NB4 (cell line): Measurements from ENCODE around the genes MAGEB6B and GK.

GRCh38 chrX:24076563-24077151 is 21.9 kb downstream of the EIF2S3 start:
- RRBS: no CpG with 5 or more reads among the region's 4 CpGs

GRCh38 chrX:24077181-24078060 is 22.7 kb downstream of the EIF2S3 start:
- RRBS: no CpG with 5 or more reads among the region's 13 CpGs

- RRBS: no CpG with 5 or more reads among the region's 4 CpGs
Measured at GRCh38 chrX:24146459-24146998, 3.0 kb upstream of the ZFX start.

DNA sequence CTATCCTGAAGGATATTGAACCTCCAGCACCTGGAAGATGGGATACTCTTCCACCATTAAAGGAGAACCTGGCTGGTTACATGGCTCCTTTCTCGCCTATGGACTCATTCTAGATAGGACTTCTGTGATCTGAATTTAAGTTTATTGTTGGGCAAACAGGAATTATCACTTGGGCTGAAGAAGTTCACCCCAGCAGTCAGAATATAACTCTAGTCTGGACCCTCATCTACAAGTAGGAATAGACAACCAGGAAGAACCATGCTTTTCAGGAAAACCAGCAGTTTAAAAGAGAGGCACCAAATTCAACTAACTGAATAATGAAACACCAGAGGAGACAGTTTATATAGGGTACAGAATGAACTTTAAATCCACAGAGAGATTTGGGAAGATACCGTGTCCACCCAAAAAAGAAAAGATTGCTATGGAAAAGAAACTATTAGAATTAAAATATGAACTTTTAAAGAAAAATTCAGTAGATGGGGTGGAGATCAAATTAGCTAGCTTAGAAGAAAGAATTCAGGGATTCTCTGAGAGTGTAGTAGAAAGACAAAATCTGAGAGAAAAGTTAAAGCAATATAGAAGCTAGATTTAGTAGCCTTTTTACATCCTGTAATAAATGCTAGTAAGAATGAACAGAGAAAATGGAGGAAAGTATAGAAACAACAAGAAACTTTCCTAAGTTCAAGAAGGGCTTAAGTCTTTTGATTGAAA is 17.8 kb downstream of the ZFX start:
- RRBS: no CpG with 5 or more reads among the region's 2 CpGs

GRCh38 chrX:24662683-24663087 is 15.5 kb upstream of the PCYT1B start:
- RRBS: no CpG with 5 or more reads among the region's 3 CpGs

DNA sequence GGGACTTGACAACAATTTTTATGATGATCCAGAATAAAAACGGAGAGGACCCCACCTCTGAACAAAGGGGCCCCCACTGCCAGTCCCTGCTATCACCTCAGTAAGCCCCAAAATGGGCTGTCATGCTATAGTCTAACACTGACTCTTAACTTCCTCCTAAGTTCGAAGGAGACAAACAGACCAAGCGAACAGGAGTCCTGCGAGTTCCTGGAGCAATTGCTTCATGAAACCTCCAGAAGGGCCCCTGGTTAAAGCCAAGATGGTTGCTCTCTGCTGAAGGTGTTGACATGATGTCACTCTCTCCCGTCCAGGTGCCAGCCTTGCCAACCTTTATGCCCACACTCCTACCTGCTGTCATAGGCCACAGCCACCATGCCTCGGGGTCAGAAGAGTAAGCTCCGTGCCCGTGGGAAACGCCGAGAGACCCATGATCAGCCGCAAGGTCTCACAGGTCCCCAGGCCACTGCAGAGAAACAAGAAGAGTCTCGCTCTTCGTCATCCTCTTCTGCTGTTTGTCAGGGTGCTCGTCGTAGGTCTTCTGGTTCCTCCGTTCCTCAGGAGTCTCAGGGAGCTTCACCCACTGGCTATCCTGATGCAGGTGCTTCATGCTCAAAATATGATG is at the start of gene MAGEB6B:
Gene MAGEB6B (plus strand): TSS at position 373 of the 622 bp plus-strand sequence.
- RRBS: no CpG with 5 or more reads among the region's 16 CpGs

- RRBS: no CpG with 5 or more reads among the region's 3 CpGs
Measured at GRCh38 chrX:26383219-26383519, 167.2 kb downstream of the MAGEB5 start.

DNA sequence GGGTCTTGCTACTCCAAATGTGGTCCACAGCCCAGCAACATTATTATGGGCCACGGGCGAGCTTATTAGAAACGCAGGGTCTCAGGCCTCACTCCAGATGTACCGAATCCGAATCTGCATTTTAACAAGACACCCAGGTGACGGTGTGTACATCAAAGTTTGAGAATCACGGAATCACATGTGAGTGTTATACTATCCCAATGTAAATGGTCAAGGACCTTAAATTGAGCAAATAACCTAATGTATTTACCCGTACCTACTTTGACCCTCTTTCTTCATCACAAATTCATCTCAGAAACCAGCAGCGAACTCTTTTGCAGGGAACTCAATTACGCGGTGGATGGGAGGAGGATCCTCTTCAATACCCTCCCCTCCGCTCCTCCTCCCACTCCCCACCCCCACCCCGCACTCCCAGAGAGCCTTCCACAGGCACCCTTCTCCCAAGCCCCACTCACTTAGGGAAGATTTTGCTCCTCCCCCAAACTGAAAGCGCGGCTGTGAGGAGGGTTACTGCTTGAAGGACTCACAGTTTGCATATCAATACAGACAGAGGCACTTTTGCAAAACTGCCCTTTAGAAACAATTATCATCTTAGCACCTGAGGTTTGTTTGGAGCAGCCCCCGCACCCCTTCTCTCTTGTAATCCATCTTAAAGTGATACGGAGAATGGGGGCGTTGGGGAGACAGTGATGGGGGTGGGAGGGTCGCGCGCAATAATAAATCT is 1.0 kb upstream of the IL1RAPL1 start:
- RRBS: no CpG with 5 or more reads among the region's 21 CpGs

- RRBS: no CpG with 5 or more reads among the region's 2 CpGs
Measured at GRCh38 chrX:30142326-30142560, 73.1 kb upstream of the MAGEB2 start.

DNA sequence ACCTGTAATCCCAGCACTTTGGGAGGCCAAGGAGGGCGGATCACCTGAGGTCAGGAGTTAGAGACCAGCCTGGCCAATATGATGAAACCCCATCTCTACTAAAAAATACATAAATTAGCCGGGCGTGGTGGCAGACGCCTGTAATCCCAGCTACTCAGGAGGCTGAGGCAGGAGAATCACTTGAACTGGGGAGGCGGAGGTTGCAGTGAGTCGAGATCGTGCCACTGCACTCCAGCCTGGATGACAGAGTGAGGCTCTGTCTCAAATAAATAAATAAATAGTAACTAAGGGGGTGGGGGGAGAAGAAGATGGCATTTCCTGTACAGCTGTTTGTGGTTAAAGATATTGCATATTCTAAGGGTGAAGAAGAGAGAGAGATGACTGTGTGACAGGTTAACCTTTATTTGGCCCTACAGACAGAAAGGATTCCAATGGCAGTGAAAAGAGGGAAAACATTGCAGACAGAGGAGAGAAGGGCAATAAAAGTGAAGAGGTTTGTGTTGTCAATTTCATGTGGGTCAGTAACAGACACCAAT is 9.5 kb downstream of the TASL start:
- RRBS: no CpG with 5 or more reads among the region's 7 CpGs

DNA sequence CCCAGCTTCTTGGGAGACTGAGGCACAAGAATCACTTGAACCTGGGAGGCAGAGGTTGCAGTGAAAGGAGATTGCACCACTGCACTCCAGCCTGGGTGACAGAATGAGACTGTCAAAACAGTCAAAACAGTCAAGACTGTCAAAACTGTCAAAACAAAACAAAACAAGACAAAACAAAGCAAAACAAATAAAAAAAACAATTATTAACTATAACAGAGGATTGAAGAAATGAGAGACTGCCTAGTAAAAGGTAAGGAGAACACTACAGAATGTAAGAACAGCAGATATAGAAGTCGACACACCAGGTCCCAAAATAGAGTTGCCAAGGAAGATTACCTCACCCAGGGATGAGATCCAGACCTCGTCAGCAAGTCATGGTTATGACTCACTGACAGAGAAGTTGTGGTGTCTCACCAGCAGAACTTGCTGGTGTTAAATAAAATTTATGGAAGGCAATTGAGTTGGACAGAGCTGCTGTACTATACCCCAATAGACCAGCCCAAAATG is 32.2 kb upstream of the GK start:
- RRBS: no CpG with 5 or more reads among the region's 2 CpGs

DNA sequence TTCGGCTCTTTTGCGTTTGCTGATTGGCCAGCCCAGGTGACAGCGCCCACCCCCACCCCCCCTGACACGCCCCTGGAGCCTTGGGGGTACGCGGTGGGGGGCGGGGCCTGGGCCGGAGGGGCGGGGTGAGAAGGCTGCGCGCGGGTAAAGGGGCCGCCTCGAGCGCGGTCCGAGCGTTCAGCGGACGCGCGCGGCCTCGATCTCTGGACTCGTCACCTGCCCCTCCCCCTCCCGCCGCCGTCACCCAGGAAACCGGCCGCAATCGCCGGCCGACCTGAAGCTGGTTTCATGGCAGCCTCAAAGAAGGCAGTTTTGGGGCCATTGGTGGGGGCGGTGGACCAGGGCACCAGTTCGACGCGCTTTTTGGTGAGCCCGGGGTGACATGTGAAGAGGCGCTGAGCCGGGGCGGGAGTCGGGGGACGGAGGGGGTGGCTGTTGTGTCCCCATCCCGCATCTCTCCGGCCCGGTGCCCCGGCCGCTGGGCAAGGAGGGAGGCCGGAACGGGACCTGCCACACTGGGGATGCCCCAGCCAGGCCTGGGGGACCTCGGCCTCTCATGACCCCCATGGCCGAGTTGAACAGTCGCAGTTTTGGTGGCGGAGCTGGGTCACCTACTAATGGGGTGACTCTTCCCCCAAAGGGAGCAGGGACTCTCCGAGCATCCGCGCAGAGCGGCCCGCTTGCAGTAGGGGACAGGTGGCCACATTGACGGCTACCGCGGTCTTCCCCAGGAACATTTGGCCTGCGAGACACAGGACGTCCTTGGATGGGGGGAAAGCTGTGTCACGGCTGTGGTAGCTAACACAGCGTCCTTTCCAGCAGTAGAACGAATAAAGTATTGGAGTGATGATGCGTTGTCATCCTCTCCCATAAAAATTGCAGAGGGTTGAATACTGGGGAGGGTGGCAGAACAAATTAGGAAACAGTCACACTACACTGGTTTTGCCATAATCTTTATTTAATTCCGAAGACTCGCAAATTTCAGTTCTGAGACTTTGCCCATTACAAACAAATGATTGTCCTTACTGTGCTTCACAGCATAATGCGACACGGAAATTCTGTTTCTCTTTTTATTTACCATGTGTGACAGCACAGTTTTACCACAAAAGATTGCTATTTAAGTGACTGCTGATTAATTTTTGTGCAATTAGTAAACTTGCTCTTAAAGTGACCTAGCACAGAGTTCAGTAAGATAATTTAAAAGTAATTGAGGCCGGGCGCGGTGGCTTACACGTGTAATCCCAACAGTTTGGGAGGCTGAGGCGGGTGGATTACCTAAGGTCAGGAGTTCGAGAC is at the start of gene GK:
Gene GK (plus strand): TSS at position 174 of the 1,296 bp plus-strand sequence.
- RRBS: 6% methylated on average over 12 of the region's 78 CpGs

GRCh38 chrX:30828628-30829414 is 60.2 kb downstream of the TAB3 start:
- RRBS: no CpG with 5 or more reads among the region's 4 CpGs

DNA sequence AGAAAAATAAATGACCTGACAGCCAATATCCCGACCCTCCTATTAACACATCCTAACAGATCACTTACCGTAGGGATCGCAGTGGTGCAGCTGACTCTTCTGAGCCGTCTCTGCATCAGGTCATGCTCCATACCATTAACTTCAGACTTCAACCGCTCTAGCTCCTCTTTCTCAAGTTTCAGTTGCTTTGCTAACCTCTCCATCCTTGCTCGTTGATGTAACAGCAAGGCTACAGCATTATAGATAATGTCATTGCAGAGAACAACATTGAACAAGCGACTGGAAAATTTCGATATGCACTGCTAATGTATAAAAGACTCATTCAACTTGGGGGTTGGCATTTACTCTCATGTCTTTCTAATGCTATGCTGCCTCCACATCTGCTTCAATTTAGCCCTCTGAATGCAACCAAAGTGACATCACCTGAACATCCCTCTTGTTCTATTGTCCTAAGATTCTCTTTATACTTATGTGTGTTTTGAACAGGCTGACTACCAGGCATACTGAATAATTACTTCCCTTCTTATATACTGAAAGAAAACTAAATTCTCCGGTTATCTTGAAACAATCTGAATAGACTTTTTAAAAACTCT is 36.2 kb downstream of the TAB3 start:
- RRBS: no CpG with 5 or more reads among the region's 9 CpGs

- RRBS: no CpG with 5 or more reads among the region's 11 CpGs
Measured at GRCh38 chrX:31071669-31071890, 261 bp downstream of the FTHL17 start.

- RRBS: no CpG with 5 or more reads among the region's 3 CpGs
Measured at GRCh38 chrX:31527312-31527755, 455.5 kb upstream of the FTHL17 start.

- RRBS: no CpG with 5 or more reads among the region's 3 CpGs
Measured at GRCh38 chrX:32644791-32645115, 566.6 kb downstream of the DMD start.

GRCh38 chrX:33104283-33104673 is 107.1 kb downstream of the DMD start:
- RRBS: no CpG with 5 or more reads among the region's 5 CpGs

GRCh38 chrX:33183239-33183714 is 28.1 kb downstream of the DMD start:
- RRBS: no CpG with 5 or more reads among the region's 5 CpGs